UCH-1 (cell line): ENCODE results near the gene ARHGAP26.

GRCh38 chr5:142548983-142549234, 137.0 kb downstream of the FGF1 start:
- RRBS: no CpG with 5 or more reads among the region's 1 CpG

- RRBS: 4% methylated on average over 4 of the region's 31 CpGs
Observed at GRCh38 chr5:142551360-142552159, 134.3 kb downstream of the FGF1 start.

GRCh38 chr5:142590755-142591105, 95.2 kb downstream of the FGF1 start:
- RRBS: no CpG with 5 or more reads among the region's 2 CpGs

DNA sequence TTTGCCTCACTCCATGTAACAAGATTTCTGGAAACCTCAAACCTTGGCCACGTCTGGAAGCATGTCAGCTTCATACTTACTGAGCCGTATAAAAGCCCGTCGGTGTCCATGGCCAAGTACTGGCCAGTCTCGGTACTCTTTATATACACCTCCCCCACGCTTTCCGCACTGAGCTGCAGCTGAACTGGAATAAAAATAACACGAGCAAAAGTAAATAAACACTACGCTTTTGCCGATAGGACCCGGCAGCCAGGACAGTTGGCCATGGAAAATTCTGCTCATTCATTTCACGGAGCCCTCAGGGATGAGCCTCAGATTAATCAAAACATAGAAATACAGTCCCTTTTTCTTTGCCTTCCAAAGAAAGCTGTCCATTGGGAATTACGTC, 85.3 kb downstream of the FGF1 start:
- RRBS: no CpG with 5 or more reads among the region's 13 CpGs

- RRBS: no CpG with 5 or more reads among the region's 7 CpGs
Observed at GRCh38 chr5:142608006-142608503, 77.8 kb downstream of the FGF1 start.

DNA sequence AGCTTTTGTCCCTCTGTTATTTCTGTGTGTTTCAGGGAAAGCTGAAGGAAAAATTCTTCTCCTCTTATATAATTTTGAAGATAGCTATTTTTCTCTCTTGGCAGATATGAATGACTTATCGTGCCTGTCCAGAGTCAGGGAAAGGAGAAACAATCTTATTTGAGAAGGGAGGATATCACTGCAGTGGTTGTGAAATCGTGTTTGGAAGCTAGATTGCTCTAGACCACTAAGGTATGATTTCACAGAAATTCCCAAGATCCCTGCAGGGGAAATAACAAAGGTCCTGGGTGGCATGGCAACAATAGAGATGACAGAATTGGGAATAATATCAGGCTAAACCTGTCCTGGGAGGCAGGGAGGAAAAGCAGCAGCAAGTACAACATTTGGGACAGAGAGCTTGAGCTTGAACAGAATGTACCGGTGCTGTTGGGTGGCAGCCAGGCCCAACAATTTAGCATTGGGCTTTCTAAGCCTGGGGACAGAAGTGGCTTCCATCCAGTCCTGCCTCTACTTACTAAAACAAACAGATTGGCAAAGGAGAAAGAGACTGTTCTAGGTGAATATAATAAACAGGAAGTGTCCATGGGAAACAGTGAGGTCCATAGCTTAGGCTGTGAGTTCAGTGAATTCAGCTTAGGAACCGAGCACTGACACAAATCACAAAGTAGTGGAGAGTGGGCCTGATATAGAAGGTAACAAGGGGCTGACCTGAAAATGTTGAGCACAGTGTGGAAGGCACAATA, 17.0 kb upstream of the ARHGAP26 start:
- RRBS: no CpG with 5 or more reads among the region's 4 CpGs

DNA sequence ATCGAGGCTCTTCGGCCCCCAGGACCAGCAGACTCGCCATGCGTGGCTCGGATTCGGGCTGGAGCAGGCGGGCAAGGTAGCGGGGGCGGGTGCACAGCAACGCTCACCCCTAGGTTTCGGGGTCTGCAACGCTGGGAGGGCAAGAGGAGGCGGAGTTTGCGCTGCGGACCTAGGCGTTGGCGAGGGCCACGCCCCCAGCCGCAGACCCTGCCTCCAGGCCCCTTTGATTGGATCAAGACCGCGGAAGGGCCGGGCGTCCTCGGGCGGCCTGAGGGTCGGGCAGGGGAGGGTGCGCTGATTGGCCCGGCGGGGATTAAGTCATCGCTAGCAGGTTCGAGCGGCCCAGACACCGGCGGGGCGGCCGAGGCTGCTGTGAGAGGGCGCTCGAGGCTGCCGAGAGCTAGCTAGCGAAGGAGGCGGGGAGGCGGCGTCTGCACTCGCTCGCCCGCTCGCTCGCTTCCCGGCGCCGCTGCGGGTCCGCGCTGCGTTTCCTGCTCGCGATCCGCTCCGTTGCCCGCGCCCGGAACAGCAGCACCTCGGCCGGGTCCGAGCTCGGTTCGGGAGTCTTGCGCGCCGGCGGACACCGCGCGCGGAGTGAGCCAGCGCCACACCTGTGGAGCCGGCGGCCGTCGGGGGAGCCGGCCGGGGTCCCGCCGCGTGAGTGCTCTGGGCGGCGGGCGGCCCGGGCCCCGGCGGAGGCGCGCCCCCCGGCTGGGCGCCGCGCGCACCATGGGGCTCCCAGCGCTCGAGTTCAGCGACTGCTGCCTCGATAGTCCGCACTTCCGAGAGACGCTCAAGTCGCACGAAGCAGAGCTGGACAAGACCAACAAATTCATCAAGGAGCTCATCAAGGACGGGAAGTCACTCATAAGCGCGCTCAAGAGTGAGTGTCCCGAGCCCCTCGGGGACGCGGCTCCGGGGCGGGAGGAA, at the start of gene ARHGAP26:
TSS of gene ARHGAP26 (plus strand) at position 345 of the 930 bp plus-strand sequence.
- RRBS: 3% methylated on average over 46 of the region's 116 CpGs

DNA sequence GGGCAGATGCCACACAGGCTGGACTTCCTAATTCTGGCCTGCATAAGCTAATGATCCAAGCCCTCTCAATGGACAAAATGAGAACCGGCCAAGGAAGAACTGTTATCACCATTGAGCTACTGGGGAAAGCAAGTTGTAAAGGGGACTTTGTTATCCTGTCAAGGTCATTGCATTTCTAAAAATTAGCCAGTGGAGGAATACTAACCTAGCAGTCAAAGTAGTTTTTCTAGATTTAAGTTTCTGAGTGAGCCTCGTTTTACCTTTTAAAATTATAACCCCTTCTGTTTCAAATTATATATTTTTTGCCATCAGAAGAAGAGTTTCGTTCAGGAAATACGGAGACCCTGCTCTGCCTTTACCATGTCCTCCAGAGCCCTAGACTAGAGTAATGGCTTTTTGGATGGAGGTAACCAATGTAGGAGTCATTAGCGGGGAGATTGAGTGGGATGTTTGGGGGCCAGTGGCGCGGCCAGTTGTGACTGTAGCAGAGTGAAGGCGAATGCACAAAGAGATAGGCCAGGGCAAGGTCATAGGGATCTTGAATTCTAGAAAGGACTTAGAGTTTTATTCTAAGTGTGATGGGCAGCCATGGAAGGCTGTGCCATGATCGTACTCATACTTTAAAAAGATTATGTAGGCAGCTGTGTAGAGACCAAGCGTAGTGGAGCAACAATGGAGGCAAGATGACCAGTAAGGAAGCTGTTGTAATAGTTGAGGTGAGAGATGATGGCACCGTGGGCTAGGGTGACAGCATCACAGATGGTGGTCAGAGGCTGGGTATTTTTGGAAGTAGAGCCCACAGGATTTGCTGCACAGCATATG, 7.3 kb downstream of the ARHGAP26 start:
- RRBS: no CpG with 5 or more reads among the region's 11 CpGs

- RRBS: no CpG with 5 or more reads among the region's 4 CpGs
Observed at GRCh38 chr5:142795260-142795741, 25.1 kb downstream of the ARHGAP26 start.

DNA sequence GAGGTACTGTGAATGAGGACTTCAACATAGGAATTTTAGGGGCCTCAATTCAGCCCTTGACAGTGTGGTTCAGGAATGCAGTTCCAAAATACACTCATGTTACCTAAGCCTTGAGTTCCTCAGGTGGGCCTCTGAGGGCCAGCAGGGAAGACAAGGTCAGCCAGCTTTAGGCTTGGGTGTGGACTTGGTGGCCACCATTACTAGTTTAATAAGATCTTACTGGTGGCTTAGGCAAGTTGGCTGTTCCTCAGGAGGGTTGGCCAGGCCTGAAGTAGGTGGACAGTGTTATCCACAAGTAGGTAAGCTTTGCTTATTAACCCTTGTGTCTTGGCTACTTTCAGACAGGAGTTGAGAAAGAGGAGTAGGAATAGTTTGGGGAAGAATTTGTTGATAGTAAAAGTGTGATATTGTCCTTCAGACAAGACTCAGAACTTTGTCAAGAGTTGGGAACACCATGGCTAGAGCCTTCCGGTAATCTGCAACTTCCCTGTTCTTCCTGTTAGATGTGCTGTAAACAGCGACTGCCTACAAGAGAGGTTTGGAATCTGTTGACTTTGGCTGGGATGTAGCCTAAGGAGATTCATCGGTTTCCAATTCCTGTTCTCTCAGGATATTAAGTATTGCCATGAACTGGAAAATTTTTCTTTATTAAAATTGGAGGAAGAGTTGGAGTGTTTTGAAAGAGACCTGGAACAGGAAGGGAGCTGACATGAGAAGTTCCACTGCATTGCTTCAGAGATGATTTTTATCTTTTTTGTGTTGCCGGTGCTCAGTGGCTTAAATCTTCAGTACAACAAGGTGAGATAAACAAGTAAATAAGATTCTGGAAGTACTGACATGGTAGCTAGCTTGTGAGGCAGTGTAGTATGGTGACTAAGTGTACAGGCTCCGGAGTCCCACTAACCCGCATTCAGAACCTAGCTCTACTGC, 43.9 kb downstream of the ARHGAP26 start:
- RRBS: no CpG with 5 or more reads among the region's 6 CpGs

DNA sequence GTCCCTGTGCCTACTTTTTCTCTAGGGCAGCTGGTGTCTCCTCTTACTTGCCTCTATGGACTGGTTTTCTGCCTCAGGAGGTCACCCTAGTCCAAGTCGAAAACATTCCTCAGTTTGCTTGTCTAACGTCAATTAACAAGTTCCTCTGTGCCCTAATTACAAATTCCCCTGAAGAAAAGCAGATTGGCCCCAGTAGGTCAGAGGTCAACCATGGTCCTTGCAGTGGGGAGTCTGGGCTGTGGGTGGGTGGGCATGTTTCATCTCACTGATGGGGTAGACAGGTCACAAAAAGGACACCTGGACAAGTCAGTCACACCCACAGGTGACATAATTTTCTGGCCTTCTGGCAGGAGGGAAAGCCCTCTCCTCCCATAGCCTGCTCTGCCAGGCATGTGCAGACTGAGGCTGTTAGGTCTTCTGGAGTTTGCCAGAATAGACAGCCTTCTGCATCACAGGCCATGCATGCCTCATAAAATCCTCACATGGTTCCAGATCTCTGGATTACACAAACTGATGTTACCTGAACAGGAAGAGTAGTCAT, 49.0 kb downstream of the ARHGAP26 start:
- RRBS: no CpG with 5 or more reads among the region's 2 CpGs

DNA sequence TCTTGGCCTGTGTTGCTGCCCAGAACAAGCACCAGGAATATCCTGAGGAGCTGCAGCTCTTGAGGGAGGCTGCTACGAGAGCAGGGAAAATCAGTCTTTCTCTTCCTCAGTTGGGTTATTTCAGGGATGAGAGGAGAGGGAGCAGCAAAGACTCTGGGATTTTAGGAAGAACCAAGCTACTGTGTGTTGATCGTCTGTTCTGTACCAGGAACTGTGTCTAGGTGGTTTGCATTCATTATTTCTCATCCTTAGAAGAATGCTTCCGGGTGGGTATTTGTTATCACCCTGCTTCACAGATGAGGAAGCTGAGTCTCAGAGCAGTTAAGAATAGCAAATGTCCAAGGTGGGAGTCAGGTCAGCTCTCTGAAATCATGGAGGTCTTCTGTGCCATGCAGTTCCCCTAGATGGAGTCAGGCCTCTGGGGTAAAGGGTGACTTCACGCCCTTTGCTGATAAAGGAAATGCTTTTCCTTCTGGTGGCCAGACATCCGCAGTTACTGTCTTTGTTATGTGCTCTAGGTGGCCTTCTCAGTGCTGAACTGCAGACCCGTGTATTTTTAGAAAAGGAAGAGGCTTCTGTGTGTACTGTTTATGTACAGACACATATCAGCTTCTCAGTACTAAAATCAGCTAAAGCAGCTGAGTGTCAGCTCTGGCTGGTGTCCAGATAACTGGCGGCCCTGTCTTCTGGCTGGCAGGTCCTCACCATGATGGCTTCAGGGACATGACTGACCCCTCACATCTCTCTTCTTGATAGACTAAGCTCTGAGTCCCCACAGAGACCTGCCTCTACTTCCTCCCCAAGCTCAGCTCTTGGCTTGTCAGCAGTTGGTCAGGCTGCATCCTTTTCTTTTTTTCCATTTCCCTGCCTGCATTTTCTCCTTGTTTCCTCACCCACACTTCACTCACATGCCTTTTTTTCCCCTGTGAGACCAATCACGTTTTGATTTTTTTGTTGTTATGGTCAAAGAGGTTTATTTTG, 75.2 kb downstream of the ARHGAP26 start:
- RRBS: no CpG with 5 or more reads among the region's 8 CpGs

- RRBS: no CpG with 5 or more reads among the region's 4 CpGs
Observed at GRCh38 chr5:142857263-142857772, 87.1 kb downstream of the ARHGAP26 start.

DNA sequence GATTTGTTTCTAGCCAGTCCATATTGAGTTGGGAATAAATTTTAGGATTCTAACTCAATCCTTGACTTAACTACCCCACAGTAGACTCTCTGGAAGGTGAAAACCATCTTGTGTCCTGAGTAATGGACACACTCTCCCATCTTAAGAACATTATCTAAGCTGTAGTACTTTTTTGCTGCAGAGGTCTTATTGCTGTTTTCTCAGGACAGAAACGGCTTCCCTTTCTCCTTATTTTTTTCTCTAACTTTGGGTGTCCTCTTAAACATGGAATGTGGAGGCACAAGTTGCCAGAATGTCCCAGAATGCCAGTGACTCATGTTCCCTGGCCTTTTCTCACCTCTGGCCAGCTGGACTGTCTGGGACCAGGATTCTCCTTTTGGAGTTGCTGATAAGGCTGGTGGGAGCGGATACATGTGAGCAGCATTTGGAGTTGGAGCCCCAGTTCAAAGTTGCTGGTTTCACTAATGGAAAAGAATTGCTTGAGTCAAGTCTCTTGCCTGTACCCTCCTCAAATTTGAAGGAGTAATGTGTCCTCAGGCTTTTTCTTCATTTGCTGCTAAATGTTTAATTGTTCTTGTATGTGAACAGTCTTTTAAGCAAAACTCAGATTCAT, 112.8 kb downstream of the ARHGAP26 start:
- RRBS: no CpG with 5 or more reads among the region's 2 CpGs

DNA sequence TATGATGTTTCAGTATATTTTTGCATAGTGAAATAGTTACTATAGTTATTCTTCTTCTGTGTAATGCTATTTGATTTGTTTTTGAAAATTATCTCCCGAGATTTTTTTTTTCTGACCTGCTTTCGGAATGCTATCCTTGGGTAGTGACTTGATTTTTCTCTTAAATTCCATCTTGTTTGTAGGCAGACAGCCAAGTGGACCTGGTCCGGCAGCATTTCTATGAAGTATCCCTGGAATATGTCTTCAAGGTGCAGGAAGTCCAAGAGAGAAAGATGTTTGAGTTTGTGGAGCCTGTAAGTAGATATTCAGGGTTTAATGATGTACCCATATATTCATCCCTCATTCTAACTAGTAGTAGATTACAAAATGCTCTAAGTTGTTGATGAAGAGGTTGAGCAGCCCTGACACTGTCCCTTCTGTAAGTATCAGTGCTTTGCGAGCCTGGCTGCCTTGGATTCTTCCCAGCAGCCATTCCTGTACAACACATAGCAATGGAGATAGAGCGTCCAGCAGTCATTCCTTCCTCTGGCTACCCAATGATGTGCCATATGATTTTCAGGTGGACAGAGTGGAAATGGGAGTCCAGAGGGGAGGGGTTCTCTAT, 124.0 kb downstream of the ARHGAP26 start:
- RRBS: no CpG with 5 or more reads among the region's 5 CpGs

GRCh38 chr5:142912372-142912916, 142.3 kb downstream of the ARHGAP26 start:
- RRBS: no CpG with 5 or more reads among the region's 3 CpGs

GRCh38 chr5:142920852-142921202, 150.7 kb downstream of the ARHGAP26 start:
- RRBS: no CpG with 5 or more reads among the region's 2 CpGs

DNA sequence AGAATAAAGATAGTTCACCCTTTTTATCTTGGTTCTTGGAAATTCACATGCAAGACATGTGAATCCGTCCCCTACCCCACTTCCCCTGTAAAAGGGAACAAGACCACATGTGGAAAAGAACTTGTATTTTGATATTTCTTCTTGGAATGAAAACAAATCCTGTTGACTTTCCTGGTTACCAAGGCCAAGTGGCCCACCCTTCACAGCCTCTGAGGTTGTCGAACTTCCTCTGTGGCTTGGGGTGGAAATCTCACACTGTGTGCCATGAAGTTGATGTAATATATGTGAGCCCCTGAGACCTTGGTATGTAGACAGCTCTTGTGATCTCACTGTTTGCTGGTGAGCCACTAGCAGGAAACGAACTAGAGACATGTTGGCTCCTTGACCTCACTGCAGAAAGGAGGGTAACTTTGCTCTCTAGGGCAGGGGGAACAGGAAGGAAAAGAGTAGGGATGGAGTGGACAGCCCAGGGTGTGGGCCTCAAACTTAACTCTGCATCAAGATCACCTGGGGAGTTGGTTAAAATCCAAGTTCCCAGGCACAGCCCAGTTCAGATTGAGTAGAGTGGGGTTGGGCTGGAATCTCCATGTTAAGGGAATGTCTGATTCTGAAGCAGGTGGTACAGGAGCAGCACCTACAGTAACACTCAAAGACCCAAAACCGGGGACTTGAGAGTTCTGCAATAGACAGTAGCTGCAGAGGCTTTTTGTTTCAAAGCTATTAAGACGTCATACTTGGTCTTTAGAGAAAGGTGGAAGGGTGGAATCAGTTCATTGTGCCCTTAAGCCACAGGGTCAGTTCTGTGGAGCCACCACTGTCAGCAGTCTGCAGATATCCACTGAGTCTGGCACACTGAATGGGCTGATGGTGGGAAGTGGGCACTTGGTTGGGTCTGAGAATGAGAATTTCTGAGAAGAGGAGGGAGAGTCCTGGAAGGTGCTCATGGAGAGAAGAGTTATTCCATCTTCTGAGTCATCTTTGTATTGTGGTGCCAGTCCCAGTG, 159.6 kb downstream of the ARHGAP26 start:
- RRBS: no CpG with 5 or more reads among the region's 5 CpGs

DNA sequence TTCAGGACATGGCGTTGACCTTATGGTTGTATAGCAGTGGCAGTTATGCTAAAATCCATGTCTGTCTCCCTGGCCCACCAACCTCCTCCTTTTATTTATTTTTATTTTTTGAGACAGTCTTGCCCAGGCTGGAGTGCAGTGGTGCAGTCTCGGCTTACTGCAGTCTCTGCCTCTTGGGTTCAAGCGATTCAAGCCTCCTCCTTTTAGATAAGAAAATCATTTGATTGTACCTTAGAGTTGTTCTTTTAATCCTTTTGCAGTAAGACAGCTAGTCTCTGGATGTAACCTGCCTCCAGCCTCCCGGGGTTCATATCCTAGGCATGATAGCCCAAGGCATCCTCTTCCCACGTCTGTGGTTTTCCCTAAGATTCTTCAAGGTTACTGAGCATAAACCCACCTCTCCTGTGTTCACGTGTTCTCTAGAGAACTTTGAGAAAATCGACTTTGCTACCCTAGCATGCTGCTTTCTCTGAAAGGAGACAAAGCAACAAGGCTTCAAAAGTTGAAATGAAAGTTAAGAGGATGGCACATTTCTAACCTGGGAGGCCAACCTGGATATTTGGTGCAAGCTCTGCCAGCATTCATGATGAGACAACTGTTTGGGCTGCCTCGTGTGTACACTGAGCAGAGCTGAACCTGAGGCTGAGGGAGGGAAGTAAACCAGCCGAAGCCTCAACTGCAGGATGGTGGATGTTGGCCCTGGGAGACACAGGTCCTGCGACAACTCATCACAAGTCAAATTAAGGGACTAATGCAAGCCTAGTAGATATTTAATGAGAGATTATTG, 261.7 kb downstream of the ARHGAP26 start:
- RRBS: no CpG with 5 or more reads among the region's 10 CpGs

DNA sequence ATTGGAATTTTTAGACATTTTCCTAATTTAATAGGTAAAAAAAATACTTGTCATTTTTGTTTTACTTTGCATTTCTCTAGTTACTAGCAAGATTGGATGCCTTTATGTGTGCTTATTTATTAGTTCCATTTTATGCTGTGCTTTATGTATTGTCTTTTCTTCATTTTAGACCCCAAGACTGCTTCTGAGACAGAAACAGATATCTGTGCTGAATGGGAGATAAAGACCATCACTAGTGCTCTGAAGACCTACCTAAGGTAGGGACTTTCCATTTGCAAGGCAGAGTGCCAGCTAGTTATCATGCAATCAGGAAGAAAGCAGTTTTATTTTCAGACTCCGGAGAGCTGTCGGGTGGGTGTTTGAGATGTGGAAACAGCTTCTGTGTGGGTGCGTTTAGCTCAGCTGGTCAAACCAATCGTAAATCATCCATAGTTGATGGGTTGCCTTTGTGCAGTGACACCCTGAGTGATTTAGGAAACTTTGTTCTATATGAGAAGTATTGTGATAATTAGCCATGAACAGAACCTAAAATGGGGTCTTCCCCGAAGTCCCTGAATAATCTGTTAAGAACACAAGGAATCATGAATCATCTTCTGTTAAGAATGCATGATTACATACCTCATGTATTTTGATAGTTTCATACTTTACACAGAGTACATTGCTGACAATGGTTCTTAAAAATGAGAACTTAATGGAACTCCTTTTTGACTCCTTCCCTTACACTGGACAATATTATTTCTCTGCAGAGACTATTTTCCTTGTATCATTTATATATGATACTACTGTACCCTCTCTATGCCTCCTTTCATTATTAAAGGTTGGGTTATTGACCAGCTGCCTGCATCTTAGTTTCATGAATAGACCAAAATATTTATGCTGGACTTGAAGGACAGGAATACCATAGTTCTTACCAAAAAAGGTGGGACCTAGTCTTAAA, 284.4 kb downstream of the ARHGAP26 start:
- RRBS: no CpG with 5 or more reads among the region's 5 CpGs